SUDHL5 (cell line): ENCODE data around the gene SPAG17.

DNA sequence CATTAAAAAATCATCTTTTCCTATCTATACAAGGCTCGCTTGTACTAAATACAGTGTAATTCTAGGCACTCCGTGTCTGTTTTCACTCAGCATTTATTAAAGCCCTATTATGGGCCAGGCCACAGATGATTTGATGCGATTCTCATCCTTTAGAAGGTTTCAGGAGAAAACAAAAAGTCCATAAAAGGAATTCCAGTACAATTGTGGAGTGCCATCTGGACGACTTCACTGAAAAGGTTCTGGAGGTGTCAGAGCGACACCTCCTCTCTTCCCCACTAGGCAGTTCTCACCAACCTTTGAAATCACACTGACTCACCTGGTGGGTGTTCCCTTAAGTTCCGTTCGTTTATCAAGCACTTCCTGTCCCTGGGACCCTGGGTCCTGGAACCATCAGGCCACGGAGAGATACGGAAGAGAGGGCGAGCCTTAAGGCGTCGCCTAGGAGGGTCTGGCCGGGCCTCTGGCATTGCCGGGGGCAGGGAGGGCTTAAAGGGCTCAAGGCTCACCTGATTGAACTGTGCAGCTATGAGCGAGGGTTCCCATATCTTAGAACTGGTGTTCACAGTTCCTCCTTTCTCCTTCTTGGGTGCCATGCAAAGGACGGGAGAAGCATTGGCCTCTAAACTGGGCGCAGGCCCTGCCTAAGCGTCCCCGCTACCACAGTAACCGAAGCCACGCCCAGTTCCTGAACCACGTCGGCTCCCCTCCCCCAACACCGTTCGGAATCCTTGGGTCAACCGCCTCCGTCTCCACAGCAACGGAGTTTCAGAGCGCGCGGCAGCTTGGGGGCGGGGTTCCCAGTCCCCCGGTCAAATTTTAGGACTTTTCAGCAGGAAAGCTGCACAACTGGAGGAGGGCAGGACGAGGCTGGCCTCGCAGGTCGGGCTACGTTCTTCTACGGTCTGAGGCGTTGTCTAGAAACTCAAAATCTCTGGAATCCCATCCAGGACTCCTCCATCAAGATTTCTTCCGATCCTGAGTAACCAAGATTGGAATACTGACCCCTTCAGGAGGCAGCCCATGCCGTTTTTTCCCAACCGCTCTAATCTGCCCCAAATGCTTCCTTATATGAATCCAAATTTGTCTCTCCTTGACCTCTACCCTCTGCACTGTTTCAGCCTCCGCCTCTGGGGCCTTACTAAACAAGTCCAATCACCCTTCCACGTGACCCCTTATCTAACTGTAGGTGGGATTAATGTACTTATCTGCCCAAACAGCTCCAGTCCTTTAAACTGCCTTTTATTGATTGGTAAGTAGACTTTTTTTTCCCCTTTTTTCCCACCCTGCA, at the start of gene SPAG17:
Gene SPAG17 (minus strand): TSS at position 664 of the 1,288 bp plus-strand sequence.
- PRO-cap: no peak

DNA sequence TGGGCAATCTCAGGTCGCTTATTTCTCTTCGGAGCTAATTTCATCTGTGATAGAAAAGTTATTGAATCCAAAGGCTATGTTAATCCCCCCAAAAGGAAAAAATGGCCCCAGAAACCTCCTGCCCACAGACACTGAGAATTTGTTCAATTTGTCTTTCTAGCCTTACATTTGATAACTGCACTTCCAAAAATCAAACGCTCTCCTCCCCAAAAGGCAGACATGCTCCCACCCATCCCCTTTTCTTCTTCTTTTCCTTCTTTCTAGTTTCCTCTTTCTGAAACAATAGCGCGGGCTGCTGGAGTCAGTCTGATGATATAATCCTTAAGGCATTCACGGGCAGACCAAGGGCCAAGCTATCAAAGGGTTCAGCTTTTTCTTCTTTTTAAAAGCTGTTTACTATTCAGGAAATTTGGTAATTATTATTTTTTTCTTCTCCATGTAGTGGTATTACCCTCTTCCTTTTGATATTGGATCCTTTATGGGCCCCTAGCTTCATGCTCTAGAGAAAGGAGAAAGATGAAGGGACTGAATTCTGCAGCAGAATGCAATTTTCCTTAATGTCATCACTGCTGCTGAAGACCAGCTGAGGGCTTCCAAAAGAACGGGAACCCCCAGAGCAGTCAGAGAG, 20.9 kb upstream of the TBX15 start:
- PRO-cap: no peak

DNA sequence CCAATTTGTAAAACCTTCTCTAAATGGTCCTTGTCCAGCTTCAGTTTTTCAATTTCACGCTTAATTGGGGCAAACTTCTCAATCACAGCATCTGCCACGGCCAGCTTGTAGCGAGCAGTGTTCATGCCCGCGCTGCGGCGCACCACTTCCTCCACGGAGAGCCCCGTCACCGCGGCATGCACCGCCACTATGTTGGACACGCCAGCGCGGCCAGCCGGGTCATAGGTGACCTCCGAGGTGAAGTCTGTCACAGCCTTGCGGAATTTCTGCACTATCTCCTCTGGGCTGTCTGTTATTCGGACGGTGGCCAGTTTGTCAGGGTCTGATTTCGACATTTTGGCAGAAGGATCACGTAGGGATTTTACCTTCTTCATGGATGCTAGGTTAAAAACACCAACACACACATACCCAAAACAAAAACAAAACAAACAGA, 44.9 kb upstream of the TBX15 start:
- PRO-cap: no peak

DNA sequence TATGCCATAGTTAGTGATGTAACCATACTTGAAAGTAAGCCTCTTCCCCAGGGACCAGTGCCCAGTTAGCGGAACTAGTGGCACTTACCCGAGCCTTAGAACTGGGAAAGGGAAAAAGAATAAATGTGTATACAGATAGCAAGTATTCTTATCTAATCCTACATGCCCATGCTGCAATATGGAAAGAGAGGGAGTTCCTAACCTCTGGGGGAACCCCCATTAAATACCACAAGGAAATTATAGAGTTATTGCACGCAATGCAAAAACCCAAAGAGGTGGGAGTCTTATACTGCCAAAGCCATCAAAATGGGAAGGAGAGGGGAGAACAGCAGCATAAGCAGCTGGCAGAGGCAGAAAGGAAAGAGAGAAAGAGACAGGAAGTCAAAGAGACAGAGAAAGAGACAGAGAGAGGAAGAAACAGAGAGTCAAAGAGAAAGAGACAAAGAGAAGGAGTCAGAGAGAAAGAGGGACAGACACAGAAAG, 37.0 kb upstream of the WARS2 start:
- PRO-cap: no peak

GRCh38 chr1:119331449-119331755, 37.2 kb upstream of the HAO2 start:
- PRO-cap: unidirectional peak, minus-strand start at chr1:119331517

DNA sequence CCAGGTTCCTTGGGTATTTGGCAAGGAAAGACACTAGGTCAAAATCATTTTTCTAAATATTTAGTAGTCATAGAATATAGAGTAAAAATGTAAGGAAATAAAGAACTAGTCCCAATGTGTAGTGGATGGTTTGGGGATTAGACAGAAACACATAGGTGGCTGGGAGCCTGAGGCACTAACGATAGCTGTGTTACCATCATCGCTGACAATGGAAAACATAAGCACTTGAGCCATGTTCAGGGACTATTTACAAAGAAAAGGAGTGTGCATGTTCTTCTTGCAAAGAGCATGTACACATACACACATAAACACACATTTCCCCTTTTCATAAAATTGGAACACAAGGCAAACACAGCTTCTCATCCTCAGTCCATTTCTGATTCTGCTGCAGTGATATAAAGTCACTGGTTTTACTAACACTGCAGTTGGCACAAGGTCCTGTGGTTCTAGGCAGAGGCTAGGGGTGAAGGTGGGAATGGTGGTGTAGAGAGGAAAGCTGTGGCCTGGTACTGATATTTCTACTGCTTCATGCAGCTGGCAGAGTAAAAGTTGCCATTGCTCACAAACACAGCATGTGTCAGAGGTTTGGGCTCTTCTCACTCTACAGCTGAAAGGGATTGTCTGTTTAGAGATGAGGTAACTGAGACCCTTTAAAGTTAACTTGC, 620 bp downstream of the HMGCS2 start:
- PRO-cap: no peak

DNA sequence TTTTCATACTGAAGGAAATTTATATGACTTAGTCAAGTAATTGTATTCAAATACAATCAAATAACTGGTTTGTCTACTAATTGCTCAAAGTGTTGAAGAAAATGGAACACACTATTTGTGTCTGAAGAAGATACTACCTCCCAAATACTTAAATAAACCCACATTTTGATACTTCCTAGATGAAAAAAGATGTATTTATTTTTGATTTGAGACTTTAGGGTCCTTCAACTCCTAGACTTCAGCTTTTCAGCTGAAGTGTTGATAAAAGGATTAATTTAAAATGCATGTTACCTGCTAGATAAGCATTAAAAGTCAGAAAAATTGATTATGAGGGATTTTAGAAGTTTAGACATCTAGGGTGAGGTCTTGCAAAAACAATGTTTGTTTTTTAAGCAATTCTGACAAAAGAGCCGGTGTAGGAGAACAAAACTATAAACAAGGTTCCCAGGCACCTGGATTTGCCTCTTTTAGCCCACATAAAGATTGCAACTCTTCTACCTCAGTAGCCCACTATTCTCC, 4.1 kb upstream of the HMGCS2 start:
- PRO-cap: no peak

GRCh38 chr1:119878938-119879278, 17.4 kb downstream of the ADAM30 start:
- PRO-cap: no peak

- PRO-cap: no peak
These were observed 22.9 kb upstream of the ADAM30 start for GRCh38 chr1:119919207-119919648.

- PRO-cap: no peak
These were observed 66.1 kb upstream of the ADAM30 start for GRCh38 chr1:119962389-119962863.

GRCh38 chr1:120354519-120355268, 60.1 kb upstream of the NBPF8 start:
- PRO-cap: unidirectional peak, plus-strand start at chr1:120354743; unidirectional peak, plus-strand start at chr1:120354987

GRCh38 chr1:120415421-120416064, 708 bp downstream of the NBPF8 start:
- PRO-cap: no peak

DNA sequence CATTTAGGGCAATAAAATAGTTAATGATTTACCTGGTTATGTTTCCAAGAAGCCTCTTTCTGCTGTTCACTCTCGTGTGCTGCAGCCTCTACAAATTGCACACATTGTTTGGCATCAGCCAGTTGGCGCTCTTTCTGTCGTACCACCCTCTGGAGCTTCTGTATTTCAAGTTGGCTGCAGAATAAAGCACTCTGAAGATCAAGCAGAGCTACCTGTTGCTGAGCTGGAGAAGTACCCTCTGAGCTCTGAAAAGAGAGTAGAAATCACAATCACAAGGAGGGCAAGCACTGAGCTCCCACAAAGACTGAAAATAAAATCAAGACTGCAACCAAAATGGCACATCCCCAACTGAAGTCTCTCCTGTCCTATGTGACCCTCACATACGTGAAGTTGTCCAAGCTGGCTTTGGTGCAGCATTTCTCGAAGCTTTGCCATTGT, 133.4 kb downstream of the NBPF8 start:
- PRO-cap: no peak

DNA sequence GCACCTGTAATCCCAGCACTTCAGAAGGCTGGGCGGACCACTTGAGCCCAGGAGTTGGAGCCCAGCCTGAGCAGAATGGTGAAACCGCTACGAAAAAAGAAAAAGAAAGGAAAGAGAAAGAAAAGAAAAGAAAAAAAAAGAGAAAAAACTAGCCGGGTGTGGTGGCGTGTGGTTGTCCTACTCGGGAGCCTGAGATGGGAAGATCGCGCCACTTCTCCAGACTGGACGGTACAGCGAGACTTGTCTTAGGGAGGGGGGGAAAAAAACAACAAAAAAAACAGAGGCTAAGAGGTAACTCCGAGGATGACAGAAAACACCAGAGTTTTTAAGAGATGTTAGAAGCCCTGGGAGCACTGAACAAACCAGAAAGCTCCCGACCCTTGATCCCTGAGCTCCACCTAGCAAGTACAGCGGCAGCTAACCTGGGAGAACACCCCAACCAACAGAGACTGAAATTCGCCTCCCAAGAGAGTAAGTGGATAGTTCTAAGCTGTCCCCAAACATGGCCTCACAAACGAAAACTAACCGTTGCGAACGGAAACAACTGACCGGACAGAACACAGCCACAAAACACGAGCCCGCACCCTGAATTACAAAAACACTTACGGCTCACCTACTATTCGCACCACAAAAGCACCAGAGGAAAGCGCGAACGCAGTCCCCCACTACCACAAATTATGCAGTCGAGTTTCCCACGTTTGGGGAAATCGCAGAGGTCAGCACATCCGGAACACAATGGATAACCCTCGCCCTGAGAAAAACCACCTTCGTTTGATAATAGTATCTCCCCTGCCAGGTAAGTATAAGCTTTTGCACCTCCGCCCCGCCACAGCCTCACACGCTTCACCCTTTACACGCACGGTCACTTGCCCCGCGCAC, 39.1 kb upstream of the PPIAL4A start:
- PRO-cap: bidirectional peak, plus-strand start at position 630 of the sequence, minus-strand start at position 451 of the sequence; bidirectional peak, plus-strand start outside the sequence, minus-strand start at position 804 of the sequence

DNA sequence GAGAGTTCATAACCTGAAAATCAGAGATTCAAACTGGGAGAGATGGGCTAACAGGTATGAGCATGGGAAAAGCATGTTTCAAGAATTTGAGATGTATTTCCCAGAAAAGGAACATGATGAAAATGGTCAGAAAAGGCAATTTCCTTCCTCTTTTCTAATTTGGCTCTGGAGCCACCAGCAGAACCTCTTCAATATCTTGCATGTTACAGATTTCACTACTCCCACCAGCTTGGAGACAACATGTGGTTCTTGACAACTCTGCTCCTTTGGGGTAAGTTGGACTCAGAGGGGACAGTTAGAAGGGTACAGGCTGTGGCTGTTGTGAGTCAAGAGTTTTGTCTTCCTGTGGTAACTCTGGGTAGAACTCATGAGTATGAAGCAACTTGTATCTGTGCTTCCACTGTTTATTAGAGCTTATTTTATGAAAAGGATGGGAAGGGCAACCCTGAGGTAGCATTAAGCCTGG, 97.0 kb downstream of the FAM72B start:
- PRO-cap: no peak

GRCh38 chr1:121586597-121587179, 401.9 kb downstream of the SRGAP2C start:
- PRO-cap: no peak

DNA sequence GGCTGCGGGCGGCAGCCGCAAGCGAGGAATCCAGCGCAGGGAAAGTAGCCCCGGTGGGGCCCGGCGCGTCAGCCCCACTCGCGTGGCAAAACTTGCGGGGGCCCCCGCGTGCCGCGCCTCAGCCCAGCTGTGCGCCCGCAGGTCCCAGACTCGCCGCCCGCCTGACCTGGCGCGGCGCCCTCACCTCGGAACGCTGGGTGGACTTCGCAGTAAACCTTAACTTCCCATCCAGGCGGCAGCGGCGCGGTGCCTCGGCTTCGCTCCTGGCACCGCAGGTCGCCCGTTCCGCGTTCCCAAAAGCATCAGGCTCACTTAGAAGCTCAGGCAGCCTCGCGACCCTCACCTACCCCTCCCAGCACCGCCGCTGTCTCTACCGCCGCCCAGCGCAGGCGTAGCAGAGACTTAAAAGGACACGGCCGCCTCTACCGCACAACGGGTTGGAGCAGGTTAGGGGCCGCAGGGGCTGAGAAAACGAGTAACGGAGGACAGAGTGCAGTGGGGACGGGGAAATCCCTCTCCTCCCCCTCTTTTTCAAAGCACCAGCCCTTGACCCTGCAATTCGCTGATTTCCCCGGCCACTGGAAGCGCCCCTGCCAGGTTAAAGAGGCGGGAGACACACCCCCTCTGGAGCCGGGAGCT, 262.6 kb downstream of the H3-7 start:
- PRO-cap: unidirectional peak, plus-strand start at position 430 of the sequence

GRCh38 chr1:143699190-143699699, 206.5 kb downstream of the H3-7 start:
- PRO-cap: no peak

DNA sequence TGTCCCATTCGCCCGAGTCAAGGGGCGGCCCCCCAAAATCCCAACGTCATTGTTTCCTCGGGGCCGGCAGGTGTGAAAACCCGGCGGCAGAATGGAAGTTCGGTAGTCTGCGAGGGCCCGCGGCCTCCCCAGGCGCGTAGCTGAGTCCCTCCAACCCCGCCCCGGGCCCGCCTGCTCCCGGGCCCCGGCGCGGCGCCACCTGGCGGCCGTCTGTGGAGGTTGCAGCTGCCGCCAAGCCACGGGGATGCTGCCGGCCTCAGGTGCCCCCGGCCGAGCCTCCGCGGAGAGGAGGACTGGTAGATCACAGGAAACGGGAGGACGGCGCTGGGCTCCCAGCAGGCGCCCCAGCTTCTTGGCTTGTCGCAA, 20.9 kb downstream of the H3-7 start:
- PRO-cap: no peak

GRCh38 chr1:144412046-144413004, 38.9 kb upstream of the PPIAL4E start:
- PRO-cap: unidirectional peak, plus-strand start at chr1:144412576; bidirectional peak, plus-strand start at chr1:144412927, minus-strand start at chr1:144412683